ENCODE data around the gene DNM1L.

DNA sequence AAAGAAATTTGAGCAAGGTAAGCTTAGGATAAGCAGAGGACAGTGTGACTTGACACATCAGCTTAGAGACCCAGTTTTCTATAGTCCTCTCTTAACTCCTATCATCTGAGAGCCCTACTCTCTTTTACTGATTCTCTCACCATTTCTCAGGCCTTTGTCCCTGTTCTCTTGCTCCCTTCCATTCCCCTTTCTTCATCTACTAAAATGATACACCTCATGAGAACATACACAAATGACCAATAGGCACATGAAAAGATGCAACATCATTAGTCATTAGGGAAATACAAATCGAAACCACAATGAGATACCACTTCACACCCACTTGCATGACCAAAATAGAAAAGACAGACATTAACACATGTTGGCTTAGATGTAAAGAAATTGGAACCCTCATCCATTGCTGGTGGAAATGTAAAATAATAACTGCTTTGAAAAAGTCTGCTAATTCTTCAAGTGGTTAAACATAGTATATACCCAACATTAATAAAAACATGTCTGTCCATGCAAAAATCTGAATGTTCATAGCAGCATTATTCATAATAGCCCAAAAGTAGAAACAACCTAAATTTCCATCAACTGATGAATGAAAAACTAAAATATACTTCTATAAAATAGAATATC is 66.1 kb downstream of the DENND5B start:
- RAMPAGE, long total RNA = no peak
- RRBS = no CpG with 5 or more reads among the region's 1 CpG

- RAMPAGE, long total RNA = no peak
- RRBS = no CpG with 5 or more reads among the region's 6 CpGs
Measured at GRCh38 chr12:31733715-31734153, 4.9 kb upstream of the AMN1 start.

DNA sequence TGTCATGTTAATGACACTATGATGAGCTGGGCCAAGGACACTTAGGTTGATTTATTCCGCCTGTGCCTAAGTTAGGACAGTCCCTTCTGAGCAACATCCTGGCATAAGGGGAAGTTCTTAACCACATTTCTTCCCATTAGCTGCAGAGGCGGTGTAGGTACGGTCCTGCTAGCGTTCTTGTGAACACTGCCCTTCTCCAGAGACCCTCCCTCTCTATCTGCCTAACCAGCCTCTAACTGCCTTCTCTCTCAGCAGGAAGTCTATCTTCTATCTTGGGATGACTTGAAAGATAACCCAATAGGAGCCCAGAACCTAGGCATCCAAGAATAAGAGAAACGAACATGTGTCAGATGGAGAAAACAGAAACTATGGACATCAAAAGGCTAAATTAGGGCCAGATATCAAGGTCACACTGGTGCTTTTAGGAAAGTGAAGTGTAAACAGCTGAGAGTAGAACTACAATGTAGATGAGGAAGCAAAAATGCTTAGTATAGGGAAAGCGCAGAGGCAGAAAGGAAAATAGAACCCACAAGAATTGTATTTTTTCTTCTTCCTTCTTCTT is 41.0 kb upstream of the H3-5 start:
- RAMPAGE, long total RNA = no peak
- RRBS = no CpG with 5 or more reads among the region's 6 CpGs

DNA sequence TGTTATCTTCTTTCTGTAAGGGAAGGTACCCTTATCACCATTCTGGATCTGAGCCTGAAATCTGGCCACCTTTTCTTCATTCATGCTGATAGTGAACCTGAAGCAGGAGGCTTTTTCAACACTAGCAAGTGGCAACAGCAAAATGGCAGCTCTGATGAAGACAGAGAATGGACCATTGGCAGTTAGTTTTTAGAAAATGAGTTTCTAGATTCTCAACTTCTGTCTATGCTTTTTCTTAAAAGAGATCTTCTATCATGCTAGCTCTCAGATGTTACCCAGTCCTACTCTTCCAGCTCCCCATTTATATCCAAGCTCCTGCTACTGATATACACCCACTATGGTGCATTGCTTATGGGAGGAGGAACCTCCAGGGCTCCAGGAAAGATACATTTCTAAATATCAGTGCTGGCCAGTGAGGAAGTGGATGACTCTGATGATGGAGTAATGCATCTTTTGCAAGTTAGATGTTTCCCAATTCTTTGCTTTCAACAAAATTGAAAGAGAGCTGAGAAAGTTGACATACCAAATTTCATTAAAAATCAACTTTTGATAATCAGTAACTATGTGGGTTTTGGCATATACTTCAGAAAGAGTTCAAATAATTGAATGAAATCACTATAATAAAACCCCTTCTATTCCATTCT is 61.3 kb upstream of the H3-5 start:
- RAMPAGE, long total RNA = no peak

GRCh38 chr12:32270732-32271786 is 128.3 kb upstream of the FGD4 start:
- RAMPAGE, long total RNA = no peak
- RRBS = no CpG with 5 or more reads among the region's 11 CpGs

DNA sequence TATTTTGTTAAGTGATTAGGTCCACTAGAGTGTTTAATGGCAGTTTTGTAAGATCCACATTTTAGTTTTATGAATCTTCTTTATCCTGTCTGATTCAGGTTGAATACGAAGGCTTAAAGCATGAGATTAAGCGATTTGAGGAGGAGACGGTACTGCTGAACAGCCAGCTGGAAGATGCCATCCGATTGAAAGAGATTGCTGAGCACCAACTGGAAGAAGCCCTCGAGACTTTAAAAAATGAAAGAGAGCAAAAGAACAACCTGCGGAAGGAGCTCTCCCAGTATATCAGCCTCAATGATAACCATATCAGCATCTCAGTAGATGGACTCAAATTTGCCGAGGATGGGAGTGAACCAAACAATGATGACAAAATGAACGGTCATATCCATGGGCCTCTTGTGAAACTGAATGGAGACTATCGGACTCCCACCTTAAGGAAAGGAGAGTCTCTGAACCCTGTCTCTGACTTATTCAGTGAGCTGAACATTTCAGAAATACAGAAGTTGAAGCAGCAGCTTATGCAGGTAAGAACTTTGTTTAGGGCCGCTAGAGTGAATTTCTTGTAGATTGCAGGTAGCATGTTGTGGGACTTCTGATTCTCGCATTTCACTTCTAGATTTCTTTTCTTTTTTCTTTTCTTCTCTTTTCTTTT is 93.6 kb upstream of the FGD4 start:
- RAMPAGE, long total RNA = no peak
- RRBS = no CpG with 5 or more reads among the region's 11 CpGs

GRCh38 chr12:32482249-32482751 is 82.9 kb downstream of the FGD4 start:
- RAMPAGE, long total RNA = no peak
- RRBS = no CpG with 5 or more reads among the region's 4 CpGs

- RAMPAGE, long total RNA = no peak
- RRBS = no CpG with 5 or more reads among the region's 1 CpG
Measured at GRCh38 chr12:32532462-32532815, 133.1 kb downstream of the FGD4 start.

DNA sequence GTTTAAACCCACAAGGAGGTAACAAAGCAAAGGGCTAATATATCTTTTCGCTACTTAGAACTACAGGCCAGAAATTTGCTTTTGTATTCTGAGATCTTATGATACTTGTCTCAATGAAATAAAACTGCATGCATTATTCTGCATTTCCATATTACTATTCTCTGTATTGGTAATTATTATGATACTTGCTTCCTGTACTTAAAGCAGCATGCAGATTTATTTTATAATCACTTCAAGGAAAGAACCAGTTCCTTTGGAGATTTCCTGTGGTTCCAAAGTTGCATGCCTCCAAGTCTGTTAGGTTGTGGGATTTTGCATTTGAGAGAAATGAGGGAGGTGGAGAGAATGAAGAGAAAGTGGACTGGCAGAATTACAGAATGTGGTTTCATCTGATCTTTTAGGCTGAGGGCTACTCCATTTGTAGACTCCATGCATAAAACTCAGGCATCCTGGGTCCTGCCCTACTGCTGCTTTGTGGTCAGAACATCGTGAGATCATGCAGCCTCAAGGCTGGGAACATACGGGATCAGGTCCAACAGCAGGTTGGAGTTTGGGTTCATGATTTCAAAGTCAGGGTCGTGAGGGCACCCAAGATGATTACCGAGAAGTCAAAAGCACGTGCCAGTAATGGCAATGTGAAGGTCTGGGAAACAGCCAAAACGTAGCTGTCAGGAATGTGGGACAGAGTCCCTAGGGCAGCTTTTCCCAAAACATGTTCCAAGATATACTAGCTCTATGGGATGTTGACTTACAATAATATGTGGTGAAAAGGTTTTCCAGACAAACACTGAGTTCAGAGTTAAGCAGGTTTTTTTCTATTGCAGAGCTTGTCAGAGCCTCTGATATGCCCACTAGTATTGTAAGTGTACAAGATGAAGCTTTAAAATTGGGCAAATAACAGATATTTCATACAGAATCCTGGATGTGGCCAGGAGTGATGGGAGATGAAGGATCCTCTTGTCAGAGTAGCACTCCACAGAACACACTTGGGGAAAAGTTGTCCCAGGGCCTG is 130.5 kb upstream of the DNM1L start:
- RAMPAGE, long total RNA = no peak
- RRBS = no CpG with 5 or more reads among the region's 7 CpGs

- RAMPAGE, long total RNA = no peak
- RRBS = no CpG with 5 or more reads among the region's 1 CpG
Measured at GRCh38 chr12:32568282-32568552, 110.9 kb upstream of the DNM1L start.

DNA sequence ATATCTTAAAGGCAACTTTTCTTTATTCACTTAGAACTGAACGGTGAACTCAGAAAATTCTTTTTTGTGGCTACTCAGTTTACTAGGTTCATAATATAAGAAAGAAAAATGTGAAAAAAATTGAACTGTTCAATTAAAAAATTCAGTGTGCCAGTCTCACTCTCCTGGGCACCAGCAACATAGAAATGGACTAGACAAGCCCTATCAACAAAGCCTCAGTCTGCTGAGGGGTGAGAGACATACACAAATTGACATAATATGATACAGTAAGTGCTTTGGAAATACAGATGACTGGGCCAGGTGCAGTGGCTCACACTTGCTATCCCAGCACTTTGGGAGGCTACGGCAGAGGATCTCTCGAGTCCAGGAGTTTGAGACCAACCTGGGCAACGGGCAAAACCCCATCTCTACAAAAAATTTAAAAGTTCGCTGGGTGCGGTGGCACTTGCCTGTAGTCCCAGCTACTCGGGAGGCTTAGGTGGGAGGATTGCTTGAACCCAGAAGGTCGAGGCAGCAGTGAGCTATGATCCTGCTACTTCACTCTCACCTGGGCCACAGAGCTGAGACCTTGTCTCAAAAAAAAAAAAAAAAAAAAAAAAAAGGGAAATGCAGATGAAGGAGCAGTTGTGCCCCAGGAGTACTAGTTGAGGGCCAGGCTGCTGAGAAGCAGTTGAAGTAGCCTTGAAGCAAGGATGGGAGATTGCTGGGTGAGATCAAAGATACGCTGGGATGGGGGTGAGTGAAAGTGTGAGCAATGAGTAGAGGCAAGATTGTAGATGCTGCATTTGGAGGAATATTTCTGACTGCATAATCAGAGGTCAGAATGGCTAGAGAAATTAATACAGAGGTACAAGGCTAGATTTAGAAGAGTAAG is 93.6 kb upstream of the DNM1L start:
- RAMPAGE, long total RNA = no peak
- RRBS = no CpG with 5 or more reads among the region's 9 CpGs

- RAMPAGE, long total RNA = no peak
- RRBS = no CpG with 5 or more reads among the region's 2 CpGs
Measured at GRCh38 chr12:32586191-32586782, 92.8 kb upstream of the DNM1L start.

- RAMPAGE, long total RNA = no peak
- RRBS = 2% methylated on average over 10 of the region's 72 CpGs
Measured at GRCh38 chr12:32678893-32679802, at the start of gene DNM1L. Gene DNM1L, plus strand, starts transcription at chr12:32679301.

DNA sequence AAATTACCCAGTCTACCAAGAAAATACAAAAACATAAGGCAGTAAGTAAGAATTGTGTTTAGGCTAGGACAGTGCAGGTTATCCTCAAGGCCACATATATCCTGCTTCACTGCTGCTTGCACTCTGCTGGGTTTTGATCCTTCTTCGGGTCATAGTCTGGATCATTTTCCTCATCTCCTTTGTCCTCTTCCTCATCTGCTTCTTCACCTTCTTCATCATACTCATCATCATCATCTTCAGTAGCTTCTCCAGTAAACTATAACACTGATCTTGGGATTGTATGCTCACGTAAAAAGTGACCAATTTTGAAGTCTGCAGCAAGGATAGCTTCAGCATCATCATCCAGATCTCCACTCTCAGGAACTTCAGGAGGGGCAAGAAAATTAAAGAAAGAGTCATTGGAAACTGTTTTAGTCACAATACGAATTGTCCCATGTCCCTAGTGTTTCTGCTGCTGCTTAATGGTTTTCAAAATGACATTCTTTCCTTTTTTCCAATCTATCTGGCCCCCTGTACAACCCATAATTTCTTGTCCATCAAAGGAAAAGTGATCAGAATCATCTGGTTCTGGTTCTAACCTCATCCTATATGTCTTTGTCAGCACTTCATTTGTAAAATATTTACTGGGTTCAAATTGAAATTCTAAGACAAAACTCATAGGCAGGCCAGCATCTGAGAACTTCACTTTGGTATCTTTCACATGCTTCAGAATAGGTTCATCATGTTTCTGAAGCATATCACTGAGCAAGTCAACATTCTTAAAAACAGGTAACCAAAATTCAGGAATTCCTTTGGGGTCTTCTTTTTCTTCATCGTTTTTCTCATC is 29.2 kb downstream of the YARS2 start:
- RAMPAGE, long total RNA = no peak
- RRBS = no CpG with 5 or more reads among the region's 4 CpGs

- RAMPAGE, long total RNA = no peak
- RRBS = no CpG with 5 or more reads among the region's 8 CpGs
Measured at GRCh38 chr12:32821281-32821719, 65.6 kb upstream of the YARS2 start.

GRCh38 chr12:34031451-34032411 is 9.4 kb downstream of the ALG10 start:
- RAMPAGE, long total RNA = no peak
- RRBS = no CpG with 5 or more reads among the region's 9 CpGs

GRCh38 chr12:38905850-38906433 is 551 bp upstream of the CPNE8 start:
- RAMPAGE, long total RNA = no peak
- RRBS = no CpG with 5 or more reads among the region's 26 CpGs

DNA sequence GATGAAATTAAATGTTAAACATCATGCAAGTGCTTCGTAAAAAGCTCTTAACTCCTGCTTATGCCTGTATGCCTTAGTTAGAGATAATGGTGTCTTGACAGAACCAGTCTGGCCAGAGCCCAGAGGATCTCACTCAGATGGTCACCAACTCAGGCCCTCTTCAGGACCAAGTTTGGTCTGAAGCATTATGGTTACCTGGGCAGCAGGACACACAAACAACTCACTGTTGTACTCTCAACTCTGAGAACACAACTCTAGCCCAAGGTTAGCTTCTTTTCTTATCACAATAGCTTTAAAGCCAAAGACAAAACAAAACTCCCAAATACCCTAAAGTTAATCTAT is 115.4 kb downstream of the KIF21A start:
- RAMPAGE, long total RNA = no peak
- RRBS = no CpG with 5 or more reads among the region's 1 CpG

- RAMPAGE, long total RNA = no peak
- RRBS = no CpG with 5 or more reads among the region's 18 CpGs
Measured at GRCh38 chr12:39332216-39333524, 110.2 kb downstream of the KIF21A start.

GRCh38 chr12:39339935-39340470 is 102.9 kb downstream of the KIF21A start:
- RAMPAGE, long total RNA = no peak
- RRBS = no CpG with 5 or more reads among the region's 3 CpGs